ENCODE measurements around the genes TIMM17A and GPR37L1.

GRCh38 chr1:201426275-201426795 is 4.8 kb upstream of the TNNI1 start:
- PRO-cap, result no peak

- PRO-cap, result no peak
Observed at GRCh38 chr1:201429652-201430060, 8.1 kb upstream of the TNNI1 start.

DNA sequence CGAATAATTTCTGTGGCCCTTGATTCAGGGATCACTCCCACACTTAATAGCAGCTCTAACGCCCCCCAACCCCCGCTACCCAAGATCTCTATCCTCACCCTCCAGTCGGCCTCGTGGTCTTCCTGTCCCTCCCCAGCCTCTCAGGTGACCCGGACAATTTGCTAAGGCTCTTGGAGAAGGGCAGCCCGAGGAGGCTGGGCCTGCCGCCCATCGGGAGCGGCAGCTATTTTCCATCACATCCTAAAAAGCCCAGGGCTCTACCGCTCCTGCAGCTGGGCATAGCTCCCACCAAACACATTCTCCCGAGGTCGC is 12.0 kb upstream of the PHLDA3 start:
- PRO-cap, result no peak

- PRO-cap, result no peak
Observed at GRCh38 chr1:201498786-201499373, 8.0 kb downstream of the CSRP1 start.

DNA sequence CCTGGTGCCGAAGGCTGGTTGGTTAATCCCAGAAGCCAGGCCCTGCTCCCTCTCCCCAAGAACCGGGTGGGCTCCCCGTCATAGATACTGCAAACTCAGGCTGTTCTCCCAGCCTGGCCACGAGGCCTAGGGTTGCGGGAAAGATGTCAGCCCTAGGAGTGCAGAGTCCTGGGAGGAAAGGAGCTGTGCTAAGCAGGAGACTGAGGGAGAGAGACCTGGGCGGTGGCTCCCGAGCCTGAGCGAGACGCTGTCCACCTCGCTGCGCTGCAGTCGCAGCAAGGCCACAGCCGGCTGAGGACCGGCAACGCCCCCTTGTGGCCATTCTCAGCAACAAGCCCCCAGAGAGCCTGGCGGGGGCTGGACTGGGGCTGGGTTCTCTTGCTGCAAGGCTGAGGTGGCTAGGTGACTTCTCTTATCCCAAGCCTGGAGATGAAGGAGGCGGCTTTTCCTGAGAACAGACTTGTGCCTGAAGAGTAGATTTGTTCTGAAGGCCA is 124.8 kb upstream of the IPO9 start:
- PRO-cap, result no peak

DNA sequence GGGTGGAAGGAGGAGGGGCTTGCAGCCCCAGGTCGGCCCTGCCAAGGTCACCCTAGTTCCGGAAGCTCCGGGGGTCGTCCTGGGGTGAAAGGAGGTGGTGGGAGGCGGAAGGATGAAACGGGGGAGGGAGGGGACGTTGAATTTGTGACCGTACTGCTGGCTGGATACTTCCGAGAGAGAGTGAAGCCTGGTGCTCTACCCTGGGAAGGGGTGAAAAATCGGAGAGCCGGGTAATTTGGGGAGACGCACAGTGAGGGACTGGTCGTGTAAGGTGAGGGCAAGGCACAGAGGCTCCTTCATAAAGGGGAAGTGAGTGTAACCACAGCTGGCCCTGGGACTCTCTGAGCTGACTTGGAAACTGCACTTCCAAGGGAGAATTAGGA is 88.5 kb upstream of the IPO9 start:
- PRO-cap, result no peak

- PRO-cap, result no peak
Observed at GRCh38 chr1:201884258-201885096, 4.2 kb upstream of the SHISA4 start.

DNA sequence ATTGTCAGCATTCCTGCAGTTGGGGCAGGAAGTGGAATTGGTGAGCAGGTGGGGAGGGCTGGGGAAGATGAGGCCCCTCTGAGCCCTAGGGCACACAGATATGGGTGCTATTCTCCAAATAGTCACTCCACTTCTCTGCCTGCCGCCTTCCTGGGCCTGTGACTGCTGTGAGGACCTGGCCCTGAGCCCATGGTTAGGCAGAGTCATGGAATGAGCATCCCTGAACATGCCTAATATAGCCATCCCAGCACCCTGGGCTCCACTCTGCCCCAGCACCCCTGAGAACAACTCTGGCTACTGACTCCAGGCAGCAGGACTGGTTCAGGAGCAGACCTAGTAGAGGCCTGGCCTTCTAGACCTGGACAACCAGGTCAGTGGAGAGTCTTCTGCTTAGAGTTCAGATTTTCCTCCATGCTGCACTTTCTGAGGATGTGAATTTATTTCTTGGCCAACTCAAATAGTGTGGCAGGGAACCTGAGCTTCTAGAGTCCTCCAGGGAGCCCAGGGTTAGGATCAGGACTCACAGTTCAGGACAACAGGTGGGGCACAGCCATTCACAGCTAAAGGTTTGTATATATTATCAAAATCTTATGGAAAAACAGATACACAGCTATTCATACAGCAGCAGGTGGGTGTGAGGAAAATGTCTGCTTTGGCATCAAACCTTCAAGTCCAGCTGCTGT is 8.5 kb downstream of the SHISA4 start:
- PRO-cap, result no peak

- PRO-cap, result bidirectional peak, plus-strand start at chr1:201955515, minus-strand start at chr1:201955319
Observed at GRCh38 chr1:201955123-201955610, at the start of gene TIMM17A. Gene TIMM17A (plus strand): TSS chr1:201955503.

DNA sequence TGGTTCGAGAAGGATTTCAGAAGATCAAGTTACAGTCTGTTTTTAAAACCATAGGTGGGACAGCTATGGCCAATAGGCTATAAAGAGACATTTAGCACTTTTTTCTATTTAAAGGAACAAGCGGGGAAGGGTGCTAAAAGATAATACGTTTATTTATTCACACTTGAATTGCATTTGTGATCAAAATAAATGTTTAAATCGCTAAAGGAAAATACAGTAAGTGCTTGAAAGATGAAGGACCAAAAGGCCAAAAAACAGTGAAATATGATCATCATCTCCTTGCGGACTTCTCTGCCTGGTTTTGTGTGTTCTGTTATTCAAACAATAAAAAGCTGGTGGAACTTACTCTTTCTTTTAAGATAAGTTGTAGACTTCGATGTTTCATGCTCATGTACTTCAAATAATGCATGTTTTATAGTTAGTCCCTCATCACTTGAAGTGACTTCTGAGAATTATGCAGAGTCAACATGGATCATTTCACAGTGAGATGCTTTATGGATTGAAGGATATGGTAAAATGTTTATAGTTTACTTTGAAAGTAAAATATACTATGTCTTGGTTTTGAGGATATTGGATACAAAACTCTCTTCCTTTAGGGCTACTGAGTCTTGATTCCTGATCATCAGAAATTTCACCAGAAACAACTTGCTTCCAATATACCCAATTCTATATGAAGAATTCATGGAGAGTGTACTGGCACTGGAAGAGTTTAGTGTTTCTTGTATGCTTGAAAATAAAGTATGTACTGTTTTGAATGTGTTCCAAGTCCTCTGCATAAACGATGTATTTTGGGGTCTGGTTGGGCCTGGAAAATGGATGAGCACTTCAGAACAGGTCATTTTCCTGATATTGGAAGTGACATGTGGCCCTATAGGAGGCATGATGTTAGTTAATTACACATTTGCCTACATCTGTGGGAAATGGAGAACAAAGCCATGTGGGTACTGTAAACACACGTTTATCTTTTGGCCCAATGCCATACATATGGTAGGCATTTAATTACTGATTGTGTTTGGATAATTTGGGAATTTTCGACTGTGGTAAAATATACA is 12.5 kb upstream of the RNPEP start:
- PRO-cap, result no peak

GRCh38 chr1:201997240-201997550 is 13.2 kb upstream of the ELF3 start:
- PRO-cap, result no peak

- PRO-cap, result no peak
Observed at GRCh38 chr1:202117898-202118347, 4.8 kb upstream of the GPR37L1 start.

- PRO-cap, result no peak
Observed at GRCh38 chr1:202122497-202123088, at the start of gene GPR37L1. Gene GPR37L1 (plus strand): TSS chr1:202122917.

- PRO-cap, result no peak
Observed at GRCh38 chr1:202129780-202130121, 7.0 kb downstream of the GPR37L1 start.

- PRO-cap, result no peak
Observed at GRCh38 chr1:202133059-202133355, 10.3 kb downstream of the GPR37L1 start.

DNA sequence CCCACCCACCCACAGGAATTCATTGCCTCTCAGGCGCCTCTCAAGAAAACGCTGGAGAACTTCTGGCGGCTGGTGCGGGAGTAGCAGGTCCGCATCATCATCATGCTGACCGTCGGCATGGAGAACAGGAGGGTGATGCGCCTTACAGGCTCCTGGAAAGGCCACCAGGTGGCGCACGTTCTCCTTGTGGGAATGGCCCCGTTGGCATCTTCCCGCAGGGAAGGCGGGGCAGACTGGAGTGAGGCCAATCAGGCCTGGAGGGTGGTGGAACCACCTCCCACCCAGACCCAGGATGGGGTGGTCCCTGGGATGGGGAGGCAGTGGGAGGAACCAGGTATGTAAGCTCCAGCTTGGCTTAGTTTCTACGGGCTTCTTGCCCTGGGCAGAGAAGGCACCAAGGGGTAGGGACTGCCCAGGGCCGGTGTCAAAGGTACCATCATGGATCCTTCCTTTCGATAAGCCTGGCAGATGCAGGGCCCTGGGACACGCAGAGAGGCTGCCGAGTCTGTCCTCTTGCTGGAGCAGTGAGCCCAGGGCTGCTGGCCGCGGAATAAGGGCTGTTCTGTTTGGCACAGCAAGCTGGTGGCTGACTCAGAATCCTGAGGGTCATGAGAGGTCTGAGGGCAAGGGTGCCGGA is 8.8 kb upstream of the LGR6 start:
- PRO-cap, result no peak

DNA sequence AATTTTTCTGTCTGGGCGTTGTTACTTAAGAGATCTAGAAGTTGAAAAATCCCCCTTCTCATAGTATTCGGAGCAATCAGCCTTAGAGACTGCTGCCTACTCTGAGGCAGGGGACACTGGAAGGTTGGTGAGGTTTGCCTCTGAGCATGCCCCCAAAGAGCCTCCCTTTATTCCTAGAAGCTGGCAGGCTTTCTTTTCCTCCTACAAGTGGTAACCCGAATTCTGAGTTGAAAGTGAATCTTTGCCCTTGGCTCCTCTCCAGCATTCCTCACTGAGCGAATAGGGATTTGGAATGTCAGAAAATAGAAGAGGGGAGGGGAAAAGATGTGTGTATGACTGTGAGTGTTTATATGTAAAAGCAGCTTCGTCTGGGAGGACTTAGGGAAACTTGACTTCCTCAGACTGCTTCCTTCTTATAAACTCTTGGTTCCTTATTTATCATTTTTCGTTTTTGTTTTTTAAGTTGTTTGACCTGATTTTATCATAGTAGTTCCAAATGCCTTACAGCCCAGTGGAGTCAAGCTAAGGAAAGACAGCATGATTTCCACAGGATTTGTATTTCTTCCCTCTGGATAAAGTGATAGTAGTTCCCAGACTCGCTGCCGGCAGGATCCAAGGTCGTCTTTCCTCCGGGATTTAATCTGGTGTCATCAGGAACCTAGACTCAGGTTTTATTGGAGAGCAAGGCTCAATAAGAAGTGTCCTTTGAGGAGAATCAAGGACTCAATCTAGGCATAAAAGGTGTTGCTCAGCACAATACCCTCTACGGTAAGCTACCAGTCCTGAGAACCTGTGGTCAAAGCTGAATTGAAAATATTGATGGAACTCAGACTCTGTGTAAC is 170.9 kb downstream of the SYT2 start:
- PRO-cap, result no peak

DNA sequence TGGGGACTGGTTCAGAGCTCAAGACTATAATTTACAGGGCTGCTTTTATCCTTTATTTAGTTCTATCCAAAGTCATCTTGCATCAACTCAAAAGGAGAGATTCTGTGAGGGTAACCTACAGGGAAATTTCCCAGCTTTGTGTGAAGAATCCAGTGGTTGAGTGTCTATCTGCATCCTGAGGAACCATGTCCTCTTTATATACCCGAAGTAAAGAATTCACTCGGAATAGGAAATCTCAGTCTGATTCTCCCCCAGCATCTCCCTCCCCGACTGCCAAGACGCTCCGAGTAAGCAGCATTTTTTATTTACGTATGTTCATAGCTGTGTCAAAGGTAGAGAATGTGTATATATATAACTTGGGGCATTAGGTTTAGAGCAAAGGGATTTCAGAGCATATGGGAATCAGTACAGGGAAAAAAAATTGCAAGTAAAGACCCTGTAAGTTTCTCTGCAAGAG is 170.3 kb downstream of the SYT2 start:
- PRO-cap, result no peak

GRCh38 chr1:202541566-202542399 is 168.5 kb downstream of the SYT2 start:
- PRO-cap, result no peak

GRCh38 chr1:202553508-202554029 is 156.7 kb downstream of the SYT2 start:
- PRO-cap, result no peak

Measured in neutrophil (primary cell).